AG04449 (cell line): ENCODE results near the gene PRKCQ.

GRCh38 chr10:5816071-5816895, 3.0 kb upstream of the GDI2 start:
- RRBS, result no CpG with 5 or more reads among the region's 7 CpGs

DNA sequence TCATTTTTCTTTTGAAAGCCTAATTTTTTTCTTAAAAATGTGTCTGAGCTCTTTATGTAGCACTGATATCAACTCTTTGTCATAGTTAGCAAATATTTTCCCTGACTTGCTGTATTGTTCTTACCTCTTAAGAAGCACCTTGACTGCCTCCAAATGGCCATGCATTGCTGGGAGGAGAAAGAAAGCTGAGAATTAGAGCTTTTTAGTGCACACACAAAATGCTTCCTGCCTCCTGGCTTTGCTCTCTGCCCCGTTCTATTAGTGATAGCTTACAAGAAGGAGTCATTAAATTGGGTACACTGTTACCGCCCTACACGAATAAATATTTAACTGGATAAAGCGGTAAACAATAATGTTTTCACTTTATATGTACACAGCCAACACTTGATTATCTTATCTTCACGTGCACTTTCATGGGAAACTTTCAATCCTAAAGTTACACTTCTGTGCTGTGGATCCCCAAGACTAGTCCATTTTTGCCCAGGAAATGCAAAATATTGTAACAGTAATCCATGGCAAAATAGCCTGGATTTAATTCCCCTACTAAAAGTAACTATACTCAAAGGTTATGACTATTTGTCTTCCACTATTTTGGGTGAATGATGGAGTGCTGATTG, 4.0 kb downstream of the ANKRD16 start:
- RRBS, result no CpG with 5 or more reads among the region's 5 CpGs

GRCh38 chr10:5935481-5935849, 41.9 kb downstream of the IL15RA start:
- RRBS, result no CpG with 5 or more reads among the region's 8 CpGs

- RRBS, result no CpG with 5 or more reads among the region's 9 CpGs
These were observed 32.9 kb downstream of the IL15RA start for GRCh38 chr10:5944142-5945211.

GRCh38 chr10:5945286-5946457, 31.7 kb downstream of the IL15RA start:
- RRBS, result no CpG with 5 or more reads among the region's 28 CpGs

- RRBS, result no CpG with 5 or more reads among the region's 10 CpGs
These were observed 6.1 kb downstream of the IL15RA start for GRCh38 chr10:5971071-5971768.

GRCh38 chr10:6072156-6073137, 10.3 kb upstream of the IL2RA start:
- RRBS, result no CpG with 5 or more reads among the region's 18 CpGs

GRCh38 chr10:6109938-6110327, 21.1 kb downstream of the RBM17 start:
- RRBS, result no CpG with 5 or more reads among the region's 10 CpGs

DNA sequence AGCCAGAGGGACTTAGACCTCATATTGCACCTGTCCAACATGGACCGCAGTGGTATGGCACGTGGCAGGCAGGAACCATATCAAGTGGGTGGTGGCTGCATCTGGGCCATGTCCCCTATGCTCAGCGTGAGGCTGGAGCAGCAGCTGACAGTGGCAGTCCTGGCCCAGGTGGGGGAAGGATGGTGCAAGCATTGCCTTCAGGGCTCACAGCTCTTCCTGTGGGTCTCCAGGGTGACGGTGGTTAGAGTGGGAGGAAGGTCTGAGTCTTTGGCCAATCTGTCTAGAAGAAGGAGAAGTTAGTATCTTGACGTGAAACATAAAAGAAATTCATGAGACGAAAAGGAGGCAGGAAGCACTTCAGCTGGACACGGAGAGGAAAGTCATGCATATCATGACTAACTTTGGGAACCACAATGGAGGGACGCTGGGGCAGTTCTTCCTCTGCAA, 54.4 kb upstream of the PFKFB3 start:
- RRBS, result no CpG with 5 or more reads among the region's 8 CpGs

- RRBS, result no CpG with 5 or more reads among the region's 3 CpGs
These were observed 39.5 kb upstream of the PFKFB3 start for GRCh38 chr10:6163334-6163495.

DNA sequence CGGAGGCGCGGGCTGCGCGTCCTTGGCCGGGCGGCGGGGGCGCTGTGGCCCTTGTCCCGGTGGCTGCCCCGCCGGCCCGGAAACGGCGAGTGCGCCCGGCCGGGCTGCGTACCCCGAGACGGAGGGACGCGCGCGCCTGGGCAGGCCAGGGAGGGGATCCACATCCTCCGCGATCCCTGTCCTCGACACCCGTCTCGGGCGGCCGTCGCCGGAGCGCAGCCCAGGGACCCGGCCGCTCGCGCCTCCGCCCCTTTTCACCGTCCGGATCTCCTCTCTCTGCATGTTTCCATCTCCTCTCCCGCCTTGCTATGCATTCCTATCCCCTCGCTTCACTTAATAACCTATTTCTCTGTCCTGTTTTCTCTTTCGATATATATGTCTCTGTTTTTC, 729 bp downstream of the PFKFB3 start:
- RRBS, result 2% methylated on average over 6 of the region's 45 CpGs

- RRBS, result no CpG with 5 or more reads among the region's 13 CpGs
These were observed 3.8 kb downstream of the PFKFB3 start for GRCh38 chr10:6206606-6206805.

DNA sequence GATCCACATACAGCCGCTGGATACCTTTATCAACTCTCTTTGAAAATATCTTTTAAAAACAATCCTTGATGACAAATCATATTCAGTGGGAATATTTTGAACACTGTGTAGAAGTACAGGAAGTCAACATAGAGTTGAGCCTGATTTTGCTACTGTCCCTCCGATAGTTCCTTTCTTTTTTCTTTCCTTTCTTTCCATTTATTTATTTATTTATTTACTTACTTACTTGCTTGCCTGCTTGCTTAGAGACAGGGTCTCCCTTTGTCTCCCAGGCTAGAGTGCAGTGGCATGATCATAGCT, 17.1 kb downstream of the PFKFB3 start:
- RRBS, result no CpG with 5 or more reads among the region's 2 CpGs

- RRBS, result no CpG with 5 or more reads among the region's 19 CpGs
These were observed 31.1 kb downstream of the PFKFB3 start for GRCh38 chr10:6233560-6234572.

- RRBS, result no CpG with 5 or more reads among the region's 5 CpGs
These were observed 51.5 kb downstream of the PFKFB3 start for GRCh38 chr10:6254288-6254487.

- RRBS, result no CpG with 5 or more reads among the region's 16 CpGs
These were observed 70.6 kb downstream of the PFKFB3 start for GRCh38 chr10:6273212-6273885.

GRCh38 chr10:6399271-6399612, 180.8 kb downstream of the PRKCQ start:
- RRBS, result no CpG with 5 or more reads among the region's 2 CpGs

- RRBS, result no CpG with 5 or more reads among the region's 4 CpGs
These were observed 3.8 kb downstream of the PRKCQ start for GRCh38 chr10:6576298-6576752.

- RRBS, result 2% methylated on average over 67 of the region's 98 CpGs
These were observed at the start of gene PRKCQ for GRCh38 chr10:6579934-6581214. TSS of gene PRKCQ (minus strand) at chr10:6580276.

DNA sequence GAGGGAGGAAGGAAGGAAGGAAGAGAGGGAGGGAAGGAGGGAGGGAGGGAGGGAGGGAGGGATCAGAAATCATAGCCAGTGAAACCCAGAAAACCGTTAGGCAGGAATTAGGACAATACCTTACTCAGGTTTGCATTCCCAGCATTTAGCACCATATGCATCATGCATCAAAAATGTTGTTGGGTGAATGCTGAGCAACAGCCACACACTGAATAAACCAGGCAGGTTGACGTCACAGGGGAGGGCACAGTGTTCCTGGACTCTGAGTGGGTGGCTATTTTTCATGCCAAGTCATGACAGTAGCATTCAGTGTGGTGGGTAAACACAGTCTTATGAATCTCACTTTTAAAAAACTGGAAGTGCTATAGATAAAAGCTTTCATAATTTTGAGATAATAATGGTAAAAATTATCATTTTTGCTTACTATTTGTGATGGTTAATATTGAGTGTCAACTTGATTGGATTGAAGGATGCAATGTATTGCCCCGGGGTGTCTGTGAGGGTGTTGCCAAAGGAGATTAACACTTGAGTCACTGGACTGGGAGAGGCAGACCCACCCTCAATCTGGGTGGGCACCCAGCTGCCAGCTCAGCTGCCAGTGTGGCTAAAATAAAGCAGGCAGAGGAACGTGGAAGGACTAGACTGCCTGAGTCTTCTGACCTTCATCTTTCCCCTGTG, 199.1 kb upstream of the PRKCQ start:
- RRBS, result no CpG with 5 or more reads among the region's 4 CpGs